GM12891 (cell line): ENCODE measurements around the gene MYBL2.

GRCh38 chr20:41693099-41694149, 75.2 kb upstream of the CHD6 start:
- RRBS = no CpG with 5 or more reads among the region's 41 CpGs

- RRBS = no CpG with 5 or more reads among the region's 4 CpGs
Measured at GRCh38 chr20:42837485-42837944, 352.2 kb downstream of the PTPRT start.

GRCh38 chr20:43457135-43457333, 662 bp upstream of the SRSF6 start:
- RRBS = no CpG with 5 or more reads among the region's 13 CpGs

- RRBS = no CpG with 5 or more reads among the region's 6 CpGs
Measured at GRCh38 chr20:43459553-43459980, 1.9 kb downstream of the SRSF6 start.

DNA sequence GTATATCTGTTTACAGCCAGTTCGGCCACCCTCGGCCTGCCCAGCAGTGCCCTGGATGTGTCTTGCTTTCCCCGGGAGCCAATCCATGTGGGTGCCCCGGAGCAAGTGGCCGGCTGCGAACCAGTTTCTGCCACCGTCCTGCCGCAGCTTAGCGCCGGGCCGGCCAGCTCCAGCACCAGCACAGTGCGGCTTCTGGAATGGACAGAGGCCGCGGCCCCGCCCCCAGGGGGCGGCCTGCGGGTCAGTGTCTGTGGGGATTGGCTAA, 6.3 kb downstream of the L3MBTL1 start:
- RRBS = 87% methylated on average over 4 of the region's 17 CpGs

DNA sequence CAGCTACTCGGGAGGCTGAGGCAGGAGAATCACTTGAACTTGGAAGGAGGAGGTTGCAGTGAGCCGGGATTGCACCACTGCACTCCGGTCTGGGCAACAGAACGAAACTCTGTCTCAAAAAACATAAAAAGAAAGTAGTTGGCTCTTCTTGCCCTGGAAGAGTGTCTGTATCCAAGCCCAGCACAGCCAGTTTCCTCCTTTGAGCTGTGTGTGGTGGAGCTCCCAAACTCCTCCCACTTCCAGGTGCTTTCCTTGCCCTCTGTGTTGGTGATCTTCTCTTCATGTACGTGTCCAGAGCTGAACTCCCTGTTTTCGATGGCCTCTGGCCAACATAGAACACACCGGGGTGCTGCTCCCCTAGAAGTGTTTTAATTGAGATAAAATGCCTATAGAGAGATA, 16.7 kb upstream of the SGK2 start:
- RRBS = no CpG with 5 or more reads among the region's 7 CpGs

DNA sequence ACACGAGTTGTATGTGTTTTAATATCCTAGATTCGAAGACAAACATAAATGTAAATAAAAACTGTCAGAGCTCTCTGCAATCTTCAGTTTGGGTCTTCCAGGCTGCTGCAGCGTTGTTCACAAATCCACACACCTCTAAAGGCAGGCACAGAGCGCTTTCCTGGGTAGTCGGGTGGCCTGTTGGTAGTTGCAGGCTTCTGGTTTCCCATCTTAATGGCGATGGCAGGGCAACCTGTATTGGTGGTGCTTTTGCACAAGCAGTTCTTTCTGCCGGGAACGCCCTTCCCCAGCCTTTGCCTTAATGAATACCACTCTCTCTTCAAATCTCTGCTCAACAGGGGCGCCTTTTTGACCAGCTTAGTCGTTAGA, 746 bp upstream of the IFT52 start:
- RRBS = no CpG with 5 or more reads among the region's 10 CpGs

- RRBS = under 1% methylated on average over 34 of the region's 75 CpGs
Measured at GRCh38 chr20:43666747-43667352, at the start of gene MYBL2. Gene MYBL2 (plus strand): TSS chr20:43667114.

DNA sequence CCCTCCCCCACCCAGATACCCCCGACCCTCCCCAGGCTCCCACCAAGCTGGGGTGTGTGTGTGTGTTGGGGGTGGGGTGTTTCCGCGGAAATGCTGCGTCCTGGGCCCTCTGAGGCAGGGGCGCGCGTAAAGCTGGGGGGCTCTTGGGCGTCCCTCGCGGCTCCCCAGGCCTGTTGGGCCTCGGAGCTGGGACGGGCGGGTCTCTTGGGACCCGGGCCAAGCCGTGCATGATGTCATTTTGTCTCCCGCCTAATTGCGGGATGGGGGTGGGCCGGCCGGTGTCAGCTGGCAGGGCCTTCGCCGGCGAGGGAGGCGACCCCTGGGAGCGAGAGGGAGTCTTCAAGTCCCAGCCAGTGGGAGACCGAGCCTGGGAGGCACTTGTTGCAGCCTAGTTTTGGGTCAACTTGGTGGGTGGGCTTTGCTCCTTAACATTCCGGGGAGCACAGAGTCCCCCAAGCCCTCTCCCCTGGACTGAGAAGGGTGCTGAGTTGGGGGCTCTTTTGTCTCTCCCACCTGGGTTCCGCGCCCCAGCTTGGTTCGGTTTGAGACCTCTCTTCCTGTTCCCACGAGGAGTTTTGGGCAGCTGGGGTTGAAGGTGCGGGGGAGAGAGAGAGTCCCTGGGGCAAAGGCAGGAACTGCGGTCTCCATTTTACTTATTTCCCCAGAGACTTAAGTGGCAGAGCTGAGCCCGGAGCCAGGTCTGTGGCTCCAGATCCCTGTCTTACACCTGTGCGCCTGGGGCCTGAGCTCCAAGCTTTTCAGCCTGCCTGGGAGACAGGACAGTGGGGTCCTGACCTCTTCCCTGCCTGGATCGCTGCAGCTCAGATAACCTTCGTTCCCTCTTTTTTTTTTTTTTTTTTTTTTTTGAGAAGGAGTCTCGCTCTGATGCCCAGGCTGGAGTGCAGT, 692 bp downstream of the MYBL2 start:
- RRBS = 4% methylated on average over 3 of the region's 37 CpGs

DNA sequence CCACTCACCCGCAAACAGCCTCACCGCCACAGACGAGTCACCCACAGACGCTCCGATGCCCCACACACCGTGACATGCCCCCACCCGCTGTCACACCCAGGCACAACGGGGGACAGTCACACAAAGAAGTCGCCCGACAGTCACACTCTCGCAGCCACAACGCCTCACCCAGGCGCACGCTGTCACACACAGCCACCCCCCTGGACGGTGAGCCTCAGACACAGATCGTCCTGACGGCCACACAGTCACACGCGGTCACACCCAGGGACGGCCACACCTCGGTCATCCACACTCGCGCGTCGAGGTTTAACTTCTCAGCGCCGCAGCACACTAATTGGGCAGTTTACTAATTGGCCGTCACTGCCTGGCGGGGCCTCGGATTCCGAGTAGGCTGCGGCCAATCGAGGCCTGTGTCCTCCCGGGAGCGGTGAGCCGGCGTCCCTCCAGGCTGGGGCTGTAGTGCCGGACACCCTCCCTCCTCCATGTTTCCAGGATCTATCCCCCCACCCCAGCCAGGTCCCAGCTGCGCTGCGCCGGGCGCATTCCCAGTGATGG, 786 bp downstream of the TOX2 start:
- RRBS = 3% methylated on average over 5 of the region's 42 CpGs

DNA sequence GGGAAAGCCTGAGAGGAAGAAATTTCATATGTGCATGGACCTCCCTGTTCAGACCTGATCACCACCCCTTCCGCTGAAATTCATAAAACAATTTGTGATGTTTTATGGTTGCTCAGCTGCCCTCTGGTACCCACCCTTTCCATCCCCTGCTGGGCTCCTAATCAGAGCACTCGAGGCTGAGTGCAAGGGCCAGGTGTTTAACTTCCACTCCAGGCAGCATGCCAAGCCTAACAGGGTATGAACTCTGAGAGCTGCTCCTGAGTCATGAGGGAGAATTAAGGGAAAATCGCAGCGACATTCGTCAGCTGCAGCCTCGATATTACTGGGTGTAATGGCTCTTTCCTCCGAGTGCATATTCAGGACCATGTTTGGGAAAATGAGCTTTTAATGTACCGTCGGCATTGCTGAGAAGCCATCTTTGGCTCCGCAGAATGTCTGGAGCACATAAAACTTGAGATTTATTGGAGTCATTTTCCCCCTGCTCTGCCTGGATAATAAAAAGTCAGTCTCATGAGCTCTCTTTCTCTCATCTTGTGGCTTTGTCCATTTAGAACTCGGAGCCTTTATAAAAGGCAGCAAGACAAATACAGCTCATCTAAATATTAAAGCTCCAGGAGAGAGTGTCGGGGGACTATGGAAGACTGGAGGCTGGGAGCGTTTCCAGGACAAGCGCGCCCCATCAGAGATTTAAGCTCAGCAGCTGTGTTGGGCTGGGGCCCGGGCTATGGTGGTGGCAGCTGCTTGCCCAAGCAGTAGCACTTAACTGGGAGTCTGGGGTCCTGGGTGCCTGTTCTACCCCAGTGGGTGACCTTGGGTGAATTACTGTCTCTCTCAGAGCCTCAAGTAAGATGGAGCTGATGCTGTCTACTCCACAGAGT, 103.7 kb downstream of the TOX2 start:
- RRBS = no CpG with 5 or more reads among the region's 16 CpGs

GRCh38 chr20:44038850-44039108, 124.1 kb downstream of the TOX2 start:
- RRBS = 33% methylated on average over 1 of the region's 10 CpGs

- RRBS = no CpG with 5 or more reads among the region's 1 CpG
Measured at GRCh38 chr20:44169051-44169250, 18.0 kb downstream of the JPH2 start.

DNA sequence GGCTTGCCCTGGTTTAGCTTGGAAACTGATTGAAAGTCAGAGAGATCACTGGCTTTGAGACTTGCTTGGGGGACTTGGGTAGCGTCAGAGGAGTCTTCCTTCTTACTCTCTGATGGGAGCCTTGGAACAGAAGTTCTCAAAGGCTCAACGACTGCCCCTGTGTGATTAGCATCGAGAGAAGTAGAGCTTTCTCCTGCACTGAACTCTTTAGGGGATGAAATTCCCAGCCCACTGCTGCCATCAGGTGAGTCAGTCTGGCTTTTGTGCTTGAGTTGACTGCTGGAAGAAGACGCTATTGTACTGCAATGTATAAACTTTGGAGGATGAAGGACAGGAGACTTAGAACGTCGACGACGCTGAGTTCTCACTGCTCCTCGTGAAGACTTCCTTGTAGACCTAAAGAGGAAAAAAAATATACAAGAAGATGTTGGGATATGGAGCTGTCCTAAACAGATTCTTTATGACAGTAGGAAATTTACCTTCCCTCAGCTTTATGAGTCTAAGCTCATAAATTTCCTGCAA, 10.4 kb upstream of the JPH2 start:
- RRBS = no CpG with 5 or more reads among the region's 9 CpGs

DNA sequence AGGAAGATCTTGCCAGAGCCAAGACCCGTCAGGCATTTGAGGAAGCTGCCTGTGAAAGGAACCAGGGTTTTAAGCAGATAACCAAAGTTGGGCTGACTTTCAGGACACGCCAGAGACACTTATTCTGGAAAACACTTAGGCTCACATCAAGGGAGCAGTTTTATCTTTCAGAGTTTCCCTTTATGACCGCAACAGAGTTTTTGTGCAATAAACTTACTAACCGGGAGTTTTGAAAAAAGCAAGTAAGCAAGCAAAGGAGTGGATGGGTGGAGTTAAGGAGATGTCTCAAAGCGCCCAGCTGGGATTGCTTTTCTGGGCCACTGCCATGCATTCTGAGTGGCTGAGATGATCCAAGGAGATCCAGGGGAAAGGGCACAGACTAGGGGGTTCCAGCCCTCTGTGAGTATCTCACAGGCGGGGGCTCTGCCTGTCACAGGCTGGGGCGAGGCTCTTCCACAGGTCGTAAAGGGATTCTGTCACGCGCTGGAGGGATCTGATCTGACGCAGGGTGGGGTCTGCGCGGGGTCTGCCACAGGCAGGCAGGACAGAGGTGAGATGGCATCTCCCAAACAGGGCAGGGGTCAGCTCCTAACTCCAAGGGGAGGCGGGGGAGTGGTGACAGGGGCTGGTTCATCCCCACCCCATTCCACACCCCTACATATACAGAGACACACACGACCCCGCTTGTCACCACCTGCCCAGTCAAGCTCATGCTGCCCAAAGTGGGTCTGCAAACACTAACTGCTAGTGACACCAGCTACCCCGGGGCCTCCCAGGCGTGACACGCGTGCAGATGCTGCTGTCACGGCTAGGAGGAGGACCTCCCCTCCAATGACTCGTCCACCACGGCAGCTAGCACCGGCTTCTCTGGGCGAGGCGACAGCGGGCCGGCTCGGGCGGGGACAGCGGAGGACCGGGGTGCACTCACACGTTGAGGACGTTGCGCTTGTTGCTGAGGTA, 674 bp downstream of the FITM2 start:
- RRBS = 0% methylated on average over 7 of the region's 35 CpGs

DNA sequence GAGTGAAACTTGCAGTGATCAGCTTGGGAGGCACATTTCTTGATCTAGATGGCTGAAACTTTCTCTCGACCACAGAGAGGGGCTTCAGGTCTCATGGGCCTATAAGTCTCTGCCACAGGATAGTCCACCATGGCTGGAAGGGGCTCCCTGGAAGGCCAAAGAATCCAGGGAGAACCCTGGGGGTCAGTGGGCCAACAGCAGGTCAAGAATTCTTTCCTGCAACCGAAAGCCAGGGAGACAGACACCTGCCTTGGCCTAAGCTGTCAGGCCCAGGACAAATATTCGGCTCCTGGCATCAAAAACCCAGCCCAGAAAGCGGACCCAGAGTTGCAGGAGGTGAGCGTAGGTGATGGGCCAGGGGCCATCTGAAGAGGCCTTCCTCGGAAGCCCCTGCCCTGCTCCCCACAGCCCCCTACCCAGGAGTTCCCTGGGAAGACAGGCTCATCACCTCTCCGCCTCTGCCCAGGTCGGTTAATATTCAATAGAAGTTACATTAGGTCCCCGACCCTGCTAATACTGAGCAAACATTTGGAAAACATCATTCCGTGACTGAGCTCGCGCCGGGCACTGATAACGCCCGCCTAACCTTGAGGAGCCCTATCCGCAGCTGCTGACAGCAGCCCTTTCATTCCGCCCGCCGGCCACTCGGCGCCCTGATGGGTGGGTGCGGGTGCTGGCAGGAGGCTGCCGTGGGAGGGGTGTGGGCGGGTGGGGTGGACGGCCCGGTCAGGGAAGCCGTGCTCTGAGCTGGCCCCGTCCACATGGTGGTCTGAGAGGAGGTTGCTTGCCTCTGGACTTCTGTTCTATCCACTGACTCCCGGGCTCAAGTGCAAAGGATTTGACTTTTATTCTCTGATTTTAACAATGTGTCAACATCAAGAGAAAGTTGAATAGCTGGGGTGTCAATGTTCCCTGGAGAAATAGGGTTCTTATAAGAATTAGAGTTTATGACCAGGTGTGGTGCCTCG, 55.6 kb downstream of the HNF4A start:
- RRBS = 48% methylated on average over 7 of the region's 30 CpGs

- RRBS = no CpG with 5 or more reads among the region's 13 CpGs
Measured at GRCh38 chr20:44424180-44424819, 51.4 kb upstream of the TTPAL start.

GRCh38 chr20:44449856-44450817, 25.5 kb upstream of the TTPAL start:
- RRBS = no CpG with 5 or more reads among the region's 10 CpGs

DNA sequence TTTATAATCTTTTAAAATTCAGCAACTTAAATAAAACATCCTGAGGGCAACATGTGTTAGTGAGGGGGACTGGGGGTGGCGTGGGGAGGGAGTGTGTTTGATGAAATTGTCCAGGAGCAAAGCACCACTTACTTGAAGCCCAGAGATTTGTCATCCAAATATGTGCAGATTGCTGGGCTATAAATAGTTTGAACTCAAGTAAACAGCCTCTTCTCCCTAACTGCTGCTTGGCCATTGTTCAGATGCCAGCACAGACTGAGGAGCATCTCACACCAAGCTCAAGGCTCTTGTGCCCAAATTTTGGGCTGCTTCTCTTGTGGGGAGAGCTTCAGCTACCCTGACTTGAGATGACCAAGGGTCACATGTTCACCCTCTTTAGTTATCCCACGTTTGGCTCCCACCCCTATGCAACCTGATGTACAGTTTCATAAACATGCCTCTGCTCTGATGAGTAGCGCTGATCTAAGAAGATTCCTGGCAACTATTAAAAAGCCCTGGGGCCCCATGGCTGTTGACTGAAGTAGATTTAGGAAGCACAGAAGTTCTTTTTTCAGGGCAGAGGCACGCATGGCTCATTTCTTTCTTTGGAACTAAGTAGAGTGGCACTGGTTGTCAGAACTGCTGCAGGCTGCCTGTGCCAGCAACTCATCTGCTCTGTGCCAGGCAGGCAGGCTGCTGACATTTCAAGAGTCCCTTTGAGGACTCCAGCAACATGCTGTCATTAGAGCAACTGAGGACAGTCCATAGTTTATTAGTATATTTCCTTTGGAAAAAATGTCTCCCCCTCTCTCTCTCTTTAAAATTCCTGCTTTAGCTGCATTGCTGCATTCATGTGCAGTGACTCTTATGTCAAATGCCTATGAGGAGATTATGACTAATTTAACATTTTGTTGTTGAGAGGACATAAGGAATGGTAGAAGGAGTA, 9.6 kb upstream of the PKIG start:
- RRBS = no CpG with 5 or more reads among the region's 4 CpGs

DNA sequence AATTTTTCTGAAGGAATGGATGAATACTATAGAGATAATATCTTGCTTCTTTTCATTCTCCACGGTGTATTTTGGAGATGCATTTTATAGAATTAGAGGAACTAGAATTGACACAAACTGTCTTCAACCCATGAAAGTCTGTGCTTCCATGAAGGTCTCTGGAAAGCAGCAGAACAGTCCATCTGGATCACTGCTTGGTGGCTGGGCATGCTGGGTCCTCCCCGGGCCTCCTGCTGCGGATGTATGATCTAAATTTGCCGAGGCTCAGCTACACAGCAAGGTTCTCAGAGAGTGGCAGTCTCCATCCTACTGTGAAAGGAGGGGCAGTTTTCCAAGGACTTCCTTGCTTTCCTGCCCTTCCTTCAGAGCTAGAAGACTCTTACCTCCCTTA, 15.1 kb downstream of the PKIG start:
- RRBS = no CpG with 5 or more reads among the region's 4 CpGs